Pulmonary artery (tissue), 1 donor: ENCODE data around the genes MBTPS1 and ATP2C2.

GRCh38 chr16:83926370-83927518 is 26.3 kb upstream of the OSGIN1 start:
- PRO-cap, result no peak

- PRO-cap, result no peak
Measured at GRCh38 chr16:83954111-83954512, 1.1 kb downstream of the OSGIN1 start.

DNA sequence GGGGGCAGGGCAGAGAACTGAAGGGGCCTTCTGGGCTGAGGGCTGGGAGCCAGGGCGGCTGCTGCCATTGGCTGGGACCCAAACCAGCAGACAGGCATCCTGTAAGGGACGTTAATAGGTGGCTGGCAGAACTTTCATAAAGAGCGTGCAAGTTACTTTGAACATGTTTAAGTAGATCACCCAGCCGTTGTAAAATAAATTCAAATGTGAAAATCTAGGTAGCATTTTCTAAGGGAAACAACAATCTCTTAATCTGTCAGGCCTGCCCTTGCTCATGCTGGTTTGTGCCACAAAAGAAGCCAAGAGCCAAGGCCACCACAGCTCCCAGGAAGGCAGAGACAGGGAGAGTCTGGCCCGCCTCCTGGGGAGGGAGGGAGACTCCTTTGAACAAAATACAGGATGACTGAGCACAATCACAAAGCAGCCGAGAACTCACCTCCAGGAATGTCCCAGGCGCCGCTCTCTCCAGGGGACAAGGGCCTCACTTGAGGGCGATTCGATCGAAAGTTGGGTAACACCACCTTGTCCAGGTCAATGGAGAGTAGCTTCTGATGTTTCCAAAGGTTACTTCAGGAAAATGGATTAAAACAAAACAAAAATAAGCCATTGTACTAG is 13.1 kb upstream of the SLC38A8 start:
- PRO-cap, result no peak

DNA sequence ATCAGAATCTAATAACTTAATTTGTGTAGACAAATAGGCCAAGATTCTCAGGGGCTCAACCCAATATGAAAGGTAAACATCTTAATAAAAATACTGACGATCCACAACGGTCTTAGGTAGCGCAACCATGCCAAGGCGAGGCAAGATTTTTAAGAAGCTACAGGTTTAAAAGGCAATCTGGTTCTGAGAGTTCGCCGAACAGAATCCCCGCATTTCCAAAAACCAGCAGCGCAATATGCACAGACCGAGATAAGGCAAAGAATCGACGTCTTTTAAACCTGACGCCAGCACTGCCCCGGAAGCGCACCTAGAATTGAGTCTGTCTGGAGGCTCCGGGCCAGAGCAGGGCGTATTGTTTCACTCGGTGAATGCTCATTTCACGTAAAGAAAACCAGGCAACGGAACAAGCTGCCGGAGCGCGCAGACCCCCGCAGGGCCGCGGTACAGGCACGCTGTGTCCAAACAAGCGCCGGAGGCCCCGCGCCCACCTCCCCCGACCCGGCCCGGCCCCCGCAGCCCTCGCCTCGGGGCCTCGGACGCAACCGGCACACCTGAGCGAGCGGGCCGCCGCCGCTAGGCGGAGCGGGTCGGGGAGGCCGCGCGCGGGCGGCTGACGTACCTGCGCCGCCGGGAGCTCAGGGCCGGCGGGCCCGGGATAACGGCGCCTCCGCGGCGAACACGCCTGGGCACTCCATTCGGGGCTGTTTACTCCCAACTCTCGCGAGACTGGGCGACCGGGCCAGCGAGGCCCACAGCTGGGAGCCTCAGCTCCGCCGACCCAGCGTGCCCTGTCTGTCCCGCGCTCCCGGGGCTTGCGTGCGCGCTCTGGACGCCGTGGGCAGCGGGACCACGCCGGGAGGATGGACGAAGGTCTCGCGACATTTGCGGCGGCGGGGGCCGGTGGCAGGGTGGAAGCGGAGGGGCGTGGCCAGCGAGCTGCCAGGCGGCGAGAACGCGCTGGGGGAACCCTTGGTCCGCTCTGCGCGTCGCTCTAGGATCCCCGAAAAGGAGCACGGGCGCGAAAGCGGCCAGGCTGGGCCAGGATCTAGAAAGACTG is at the start of gene MBTPS1:
Gene MBTPS1, minus strand, starts transcription at position 827 of the 1,057 bp plus-strand sequence.
- PRO-cap, result bidirectional peak, plus-strand start at position 942 of the sequence, minus-strand start at position 804 of the sequence

DNA sequence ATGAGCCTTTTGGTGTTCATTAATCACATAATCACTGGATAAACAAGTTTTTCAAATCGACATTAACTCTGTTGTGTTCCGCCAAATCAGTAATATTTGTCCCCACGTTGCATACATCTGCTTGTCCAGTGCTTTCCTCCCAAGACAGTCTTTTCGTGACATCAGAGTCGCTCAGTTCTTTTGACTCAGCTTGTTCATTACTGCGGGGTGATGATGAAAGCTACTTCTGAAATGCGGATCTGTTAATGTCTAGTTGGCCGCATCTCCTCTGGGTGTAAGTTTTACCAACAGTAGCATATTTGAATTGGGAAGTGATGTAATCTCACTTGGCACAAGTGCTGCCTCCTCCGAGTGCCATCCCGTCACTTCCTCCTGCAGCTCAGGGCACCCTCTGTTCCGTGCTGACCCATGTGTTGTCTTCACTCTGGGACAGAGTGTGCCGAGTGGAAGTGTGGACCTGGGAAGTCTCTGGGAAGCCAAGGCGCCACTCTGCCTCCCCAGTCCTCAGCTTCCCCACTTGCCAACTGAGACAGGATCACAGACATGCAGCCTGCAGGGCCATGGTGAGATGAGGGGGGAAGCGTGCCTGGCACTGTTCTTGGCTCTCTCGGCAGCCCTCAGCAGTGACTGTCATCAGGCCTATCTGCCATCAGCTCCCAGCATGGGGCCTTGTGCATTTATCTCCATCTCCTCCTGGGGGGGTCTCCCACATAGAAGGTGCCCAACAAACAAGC is 8.9 kb downstream of the ADAD2 start:
- PRO-cap, result no peak

- PRO-cap, result no peak
Measured at GRCh38 chr16:84283183-84283962, 11.3 kb upstream of the WFDC1 start.

DNA sequence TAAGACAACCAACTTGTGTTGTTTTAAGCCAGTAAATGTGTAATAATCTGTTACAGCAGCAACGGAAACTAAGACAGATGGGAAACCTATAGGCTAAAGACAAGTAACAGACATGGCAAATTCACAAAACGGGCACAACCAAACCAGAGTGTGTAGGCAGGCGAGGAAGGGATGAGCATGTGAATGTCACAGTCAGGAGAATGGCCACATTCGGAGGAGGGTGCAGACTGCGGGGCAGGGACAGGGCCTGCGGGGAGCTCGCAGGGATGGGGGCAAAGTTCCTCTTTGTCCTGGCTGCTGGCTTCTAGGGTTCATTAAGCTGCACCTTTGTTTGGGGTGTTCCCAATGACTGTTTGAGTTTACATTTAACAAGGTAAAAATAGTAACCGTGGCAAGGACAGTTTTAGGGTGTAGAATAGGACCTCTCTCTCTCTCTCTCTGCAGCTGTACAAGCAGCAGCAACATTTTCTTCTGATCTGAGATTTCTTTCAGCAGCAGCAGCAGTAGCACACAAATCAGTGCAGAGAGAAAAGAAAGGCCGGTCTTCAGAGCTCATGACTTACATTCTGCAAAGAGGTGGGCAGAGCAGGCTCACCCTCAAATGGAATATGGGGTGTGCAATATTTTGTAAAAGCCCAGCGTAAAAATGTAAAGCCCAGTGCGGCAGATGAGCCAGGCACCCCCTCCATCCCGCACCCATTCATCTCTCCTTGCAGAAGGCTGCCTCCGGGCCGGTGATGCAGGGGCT is 18.1 kb upstream of the ATP2C2 start:
- PRO-cap, result no peak

GRCh38 chr16:84367760-84369078 is at the start of gene ATP2C2:
ATP2C2 (plus strand) TSS chr16:84368538.
- PRO-cap, result no peak

- PRO-cap, result no peak
Measured at GRCh38 chr16:84514689-84515460, 10.4 kb upstream of the MEAK7 start.

- PRO-cap, result no peak
Measured at GRCh38 chr16:84732699-84733541, 33.1 kb downstream of the USP10 start.

DNA sequence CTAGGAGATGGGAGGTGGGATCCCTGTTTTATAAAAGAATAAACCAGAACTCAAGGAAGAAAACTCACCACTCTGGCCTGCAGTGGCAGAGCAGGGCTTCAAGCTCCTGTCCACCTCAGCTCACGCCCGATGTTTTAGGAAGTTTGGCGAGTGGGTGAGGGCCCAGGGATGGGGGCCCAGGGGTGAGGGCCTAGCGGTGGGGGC is 43.8 kb upstream of the CRISPLD2 start:
- PRO-cap, result no peak

DNA sequence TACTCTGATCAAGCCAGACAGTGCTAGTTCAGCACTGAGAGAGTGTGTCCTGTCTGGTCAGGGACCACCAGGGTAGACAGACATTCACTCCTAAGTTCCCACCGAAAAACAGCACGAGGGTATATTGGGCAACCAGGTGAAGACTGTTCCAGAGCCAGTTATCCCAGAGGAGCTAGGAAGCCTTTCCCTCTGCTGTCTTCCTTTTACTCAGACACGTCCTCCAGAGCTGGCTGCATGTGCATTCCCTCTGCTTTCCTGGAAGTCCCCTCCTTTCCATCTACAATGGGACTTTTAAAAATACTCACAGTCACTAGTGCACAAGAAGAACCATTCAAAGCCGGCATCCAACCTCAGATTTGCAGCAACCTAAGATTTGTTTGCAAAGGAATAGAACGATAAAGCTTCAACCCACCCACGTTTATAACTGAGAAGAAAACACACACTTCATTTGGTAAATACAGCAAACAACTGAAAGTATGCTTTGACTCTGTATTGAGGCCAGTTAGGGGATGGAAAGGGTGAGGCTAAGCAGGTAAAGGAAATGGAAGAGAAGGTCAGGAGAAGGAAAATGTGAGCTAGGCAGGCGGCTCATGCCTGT is 32.5 kb upstream of the CRISPLD2 start:
- PRO-cap, result no peak

GRCh38 chr16:84986220-84986795 is 25.0 kb downstream of the ZDHHC7 start:
- PRO-cap, result no peak

DNA sequence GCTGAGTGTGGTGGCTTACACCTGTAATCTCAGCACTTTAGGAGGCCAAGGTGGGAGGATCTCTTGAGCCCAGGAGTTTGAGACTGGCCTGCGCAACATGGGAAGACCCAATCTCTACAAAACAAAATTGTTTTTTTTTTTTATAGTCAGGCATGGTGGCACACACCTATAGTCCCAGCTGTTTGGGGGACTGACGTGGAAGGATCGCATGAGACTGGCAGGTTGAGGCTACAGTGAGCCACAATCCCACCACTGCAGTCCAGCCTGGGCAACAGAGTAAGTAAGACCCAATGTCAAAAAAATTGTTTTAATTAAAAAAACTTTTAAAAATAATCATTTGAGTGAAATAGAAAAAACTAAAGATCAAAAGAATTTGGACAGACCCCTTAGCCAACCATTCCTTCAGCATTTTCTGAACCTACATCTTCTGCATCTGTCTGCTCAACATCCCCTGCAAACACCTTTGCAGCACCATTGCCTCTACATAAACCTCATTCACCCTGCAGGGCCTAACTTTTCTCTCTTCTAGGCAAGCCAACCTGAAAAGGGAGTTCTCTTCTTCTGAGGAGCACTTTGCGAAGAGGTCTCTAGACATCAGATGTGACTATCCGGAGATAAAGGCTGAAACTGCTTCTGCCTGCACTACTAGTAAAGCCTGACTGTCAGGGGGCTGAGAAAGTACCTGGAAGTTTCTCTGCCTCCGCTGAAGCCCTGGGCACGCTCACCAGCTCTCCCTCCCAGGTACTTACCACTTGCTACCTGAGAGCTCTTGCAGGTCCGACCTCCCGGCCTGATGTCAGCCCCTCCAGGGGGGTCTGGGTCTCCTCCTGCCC is 17.8 kb downstream of the ZDHHC7 start:
- PRO-cap, result no peak

DNA sequence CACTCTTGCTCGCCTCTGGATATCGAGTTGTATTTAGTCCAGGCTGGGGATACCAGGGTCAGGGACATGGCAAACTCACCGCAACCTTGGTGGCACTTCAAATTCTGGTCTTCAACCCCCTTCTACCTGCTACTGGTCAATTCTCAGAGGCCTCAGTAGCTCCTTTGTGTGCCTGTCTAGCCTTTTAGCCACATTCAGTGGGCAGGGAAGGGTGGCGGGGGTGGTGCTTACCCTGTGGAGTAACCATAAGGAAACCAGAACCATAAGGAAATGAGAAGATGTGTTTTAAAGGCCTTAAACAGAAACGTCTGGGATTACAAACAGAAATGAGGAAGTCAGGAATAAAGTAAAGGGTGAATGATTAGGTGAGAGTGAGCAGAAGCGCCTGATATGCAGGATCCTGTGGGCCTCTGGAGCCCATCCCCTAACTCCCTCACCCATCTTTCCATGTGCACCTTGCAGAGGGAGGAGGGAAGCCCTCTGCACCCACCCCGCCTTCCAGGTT is 20.2 kb downstream of the KIAA0513 start:
- PRO-cap, result no peak

DNA sequence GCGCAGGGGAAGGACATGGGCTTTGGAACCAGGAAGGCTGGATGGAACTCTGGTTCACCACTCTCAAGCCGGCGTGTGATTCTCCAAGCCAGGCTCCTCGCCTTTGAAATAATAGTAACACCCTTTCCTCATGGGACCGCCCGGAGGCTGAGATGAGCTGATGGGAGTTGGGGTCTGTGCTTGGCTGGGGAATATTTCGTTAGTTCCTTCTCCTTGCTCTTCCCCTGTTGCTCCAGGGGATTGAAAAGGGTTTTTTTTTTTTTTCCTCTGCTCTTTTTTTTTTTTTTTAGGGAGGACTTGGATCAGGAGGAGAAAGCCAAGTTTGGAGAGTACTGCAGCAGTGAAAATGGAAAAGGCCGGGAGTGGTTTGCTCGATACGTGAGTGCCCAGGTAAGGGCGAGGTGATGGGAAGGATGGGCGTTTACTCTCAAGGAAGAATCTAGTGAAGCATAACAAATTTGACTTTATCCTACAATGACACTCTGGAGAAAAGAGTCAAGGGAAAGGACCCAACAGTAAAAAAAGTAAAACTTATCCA is 40.7 kb downstream of the CIBAR2 start:
- PRO-cap, result no peak

DNA sequence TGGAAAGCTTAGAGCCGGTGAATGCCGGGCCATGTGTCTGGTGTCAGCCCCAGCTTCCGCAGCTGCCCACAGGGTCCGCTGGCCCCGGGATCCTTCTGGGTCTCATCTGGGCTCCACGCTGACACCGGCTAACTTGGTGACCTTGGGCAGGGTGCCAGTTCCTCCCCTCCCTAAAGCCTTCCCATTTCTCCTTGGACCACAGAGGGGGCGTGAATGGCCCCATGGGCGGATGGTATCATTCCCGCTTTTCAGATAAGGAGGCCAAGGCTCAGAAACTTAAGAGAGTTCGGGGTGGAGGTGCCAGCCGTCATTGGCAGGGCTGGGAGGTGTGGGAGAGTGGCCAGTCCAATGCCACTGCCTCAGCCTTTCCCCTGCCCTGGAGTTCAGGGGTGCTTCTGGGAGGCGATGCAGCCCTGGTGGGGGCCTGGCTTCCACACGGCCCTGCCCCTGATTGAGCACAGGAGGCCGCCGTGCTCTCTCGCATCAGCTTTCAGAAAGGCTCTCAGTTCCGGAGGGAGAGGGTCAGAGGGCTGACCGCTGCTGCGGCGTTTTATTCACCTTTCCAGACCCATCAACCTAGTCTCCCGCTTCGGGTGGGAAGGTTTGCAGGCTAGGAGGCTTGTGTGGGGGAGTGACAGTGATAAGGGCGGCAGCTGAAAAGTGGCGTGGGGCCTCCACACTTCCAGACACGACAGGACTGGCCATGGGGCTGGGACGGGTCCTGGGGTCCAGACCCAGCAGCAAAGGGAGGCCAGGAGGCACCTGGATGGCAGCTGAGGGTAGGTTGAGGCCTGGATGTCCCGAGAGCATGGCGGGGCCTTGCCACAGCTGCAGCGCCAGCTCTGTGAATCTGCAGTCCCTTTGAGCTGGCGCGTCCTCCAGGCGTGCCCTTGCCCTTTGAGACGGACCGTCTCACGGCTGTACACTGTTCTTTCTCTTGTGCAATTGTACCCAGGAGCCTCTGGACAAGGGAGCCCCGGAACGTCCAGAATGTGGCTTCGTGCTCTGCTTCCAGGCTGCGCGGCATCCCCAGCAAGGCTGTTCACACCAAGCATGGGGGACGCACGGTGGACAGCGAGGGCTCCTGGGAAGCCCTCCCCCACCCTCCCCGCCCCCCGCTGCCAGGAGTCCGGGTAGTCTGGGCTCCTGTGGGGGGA is 69.2 kb upstream of the CIBAR2 start:
- PRO-cap, result no peak

- PRO-cap, result no peak
Measured at GRCh38 chr16:85286501-85286889, 174.2 kb upstream of the CIBAR2 start.

- PRO-cap, result no peak
Measured at GRCh38 chr16:85309810-85310983, 197.9 kb upstream of the CIBAR2 start.

- PRO-cap, result no peak
Measured at GRCh38 chr16:85372686-85373289, 240.3 kb upstream of the GSE1 start.